Lung (tissue), 4 donors: ENCODE measurements around the genes ADH1B, MTTP and LAMTOR3.

DNA sequence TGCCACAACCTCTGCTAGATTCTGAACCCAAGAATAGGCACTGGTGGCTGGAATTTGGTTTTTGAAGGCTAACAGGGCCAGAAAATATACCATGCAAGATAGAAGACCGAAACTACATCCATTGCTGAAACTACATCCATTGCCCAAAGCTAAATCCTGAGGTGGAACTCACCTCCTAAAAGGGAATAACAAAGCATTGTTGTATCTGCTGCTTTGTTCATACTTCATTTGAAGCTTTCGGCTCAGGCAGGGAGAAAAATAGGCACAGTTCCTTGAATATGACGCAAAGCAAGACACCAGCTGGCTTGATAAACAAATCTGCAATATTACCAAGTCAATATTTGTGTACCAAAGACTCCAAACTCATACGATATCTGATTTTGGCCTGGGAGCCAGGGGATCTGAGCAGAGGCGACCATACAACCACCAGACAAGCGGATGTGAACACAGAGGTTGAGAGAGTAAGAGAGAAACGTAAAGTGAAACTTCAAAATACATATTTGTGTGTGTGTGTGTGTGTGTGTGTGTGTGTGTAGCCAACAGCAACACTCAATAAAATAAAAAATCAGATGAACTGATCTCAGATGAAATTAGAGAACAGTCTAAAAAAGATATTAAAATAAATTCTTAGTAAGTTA lies 34.8 kb upstream of the RAP1GDS1 start:
- PRO-cap = no peak
- RAMPAGE, long total RNA = no peak
- RRBS = no CpG with 5 or more reads among the region's 7 CpGs

DNA sequence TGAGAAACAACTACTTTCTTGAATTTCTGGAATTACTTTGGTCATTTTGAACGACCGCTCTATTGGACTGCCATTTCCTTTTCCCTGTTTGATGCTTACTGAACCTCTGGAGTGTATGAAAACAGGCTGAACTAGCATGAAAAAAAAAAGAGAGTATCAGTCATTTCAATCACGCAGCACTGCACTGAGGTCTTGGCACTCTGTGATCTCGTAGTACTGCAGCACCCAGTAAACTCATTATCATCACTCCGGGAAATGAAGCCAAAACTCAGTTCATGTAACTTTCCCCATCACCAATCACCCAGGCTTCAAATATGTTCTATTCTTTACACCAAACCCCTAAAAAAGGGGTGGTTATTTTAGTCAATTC lies 54.5 kb downstream of the TSPAN5 start:
- PRO-cap = no peak
- RAMPAGE, long total RNA = no peak
- RRBS = 53% methylated on average over 1 of the region's 5 CpGs

GRCh38 chr4:98656744-98657902 lies 1.3 kb downstream of the TSPAN5 start:
- PRO-cap = no peak
- RAMPAGE, long total RNA = no peak
- RRBS = no CpG with 5 or more reads among the region's 37 CpGs

GRCh38 chr4:99154610-99155123 lies 10.6 kb upstream of the ADH4 start:
- PRO-cap = no peak
- RAMPAGE, long total RNA = no peak
- RRBS = no CpG with 5 or more reads among the region's 3 CpGs

DNA sequence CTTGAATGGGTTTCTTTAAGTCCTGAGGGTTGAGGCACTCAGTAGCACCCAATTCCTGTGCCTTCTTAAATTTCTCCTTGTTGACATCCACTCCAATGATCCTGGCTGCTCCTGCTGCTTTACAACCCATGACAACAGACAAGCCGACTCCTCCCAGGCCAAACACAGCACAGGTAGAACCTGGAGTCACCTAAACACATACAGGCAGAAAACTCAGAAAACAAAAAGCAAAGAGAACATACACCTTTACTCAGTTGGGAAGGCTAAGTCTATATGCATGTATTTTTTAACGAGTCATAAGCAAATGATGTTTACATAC lies 10.3 kb downstream of the ADH6 start:
- PRO-cap = no peak
- RAMPAGE, long total RNA = no peak
- RRBS = no CpG with 5 or more reads among the region's 2 CpGs

GRCh38 chr4:99321211-99321972 lies at the start of gene ADH1B:
Gene ADH1B (minus strand): TSS chr4:99321401.
- PRO-cap = unidirectional peak, minus-strand start at chr4:99321374
- RAMPAGE, long total RNA = start-site peak on the minus strand at chr4:99321366-99321401, 4,738 and 2,429 reads in 2 replicates
- RRBS = no CpG with 5 or more reads among the region's 6 CpGs

- PRO-cap = no peak
- RAMPAGE, long total RNA = no peak
- RRBS = no CpG with 5 or more reads among the region's 1 CpG
Observed at GRCh38 chr4:99405445-99405686, 29.8 kb downstream of the ADH7 start.

- PRO-cap = no peak
- RAMPAGE, long total RNA = no peak
- RRBS = no CpG with 5 or more reads among the region's 3 CpGs
Observed at GRCh38 chr4:99446908-99447521, 11.9 kb upstream of the ADH7 start.

- PRO-cap = no peak
- RAMPAGE, long total RNA = no peak
- RRBS = no CpG with 5 or more reads among the region's 5 CpGs
Observed at GRCh38 chr4:99574458-99575521, at the start of gene MTTP. Gene MTTP (plus strand): TSS chr4:99574824.

DNA sequence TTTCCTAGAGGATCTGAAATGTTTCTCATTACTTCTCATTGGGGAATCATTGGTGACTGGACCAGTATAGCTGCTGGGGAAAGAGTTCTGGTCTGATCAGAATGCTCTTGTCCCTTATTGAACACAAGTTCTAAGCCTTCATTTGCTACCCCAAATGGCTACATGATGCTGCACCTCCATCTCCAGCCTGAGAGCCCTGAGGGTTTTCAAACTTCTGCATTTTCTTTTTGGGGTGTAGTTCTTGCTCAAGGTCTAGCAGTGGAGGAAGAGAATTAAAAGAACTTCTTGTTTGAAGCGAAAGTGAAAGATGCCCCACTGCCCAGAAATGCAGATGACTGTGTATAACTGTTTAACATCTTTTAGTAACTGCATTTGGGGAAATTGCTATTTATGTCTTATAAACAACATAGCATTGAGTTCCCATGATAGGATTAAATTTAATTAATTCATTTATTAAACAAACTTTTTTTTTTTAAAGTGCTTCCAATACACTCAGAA lies 38.5 kb downstream of the LAMTOR3 start:
- PRO-cap = no peak
- RAMPAGE, long total RNA = no peak
- RRBS = no CpG with 5 or more reads among the region's 1 CpG

DNA sequence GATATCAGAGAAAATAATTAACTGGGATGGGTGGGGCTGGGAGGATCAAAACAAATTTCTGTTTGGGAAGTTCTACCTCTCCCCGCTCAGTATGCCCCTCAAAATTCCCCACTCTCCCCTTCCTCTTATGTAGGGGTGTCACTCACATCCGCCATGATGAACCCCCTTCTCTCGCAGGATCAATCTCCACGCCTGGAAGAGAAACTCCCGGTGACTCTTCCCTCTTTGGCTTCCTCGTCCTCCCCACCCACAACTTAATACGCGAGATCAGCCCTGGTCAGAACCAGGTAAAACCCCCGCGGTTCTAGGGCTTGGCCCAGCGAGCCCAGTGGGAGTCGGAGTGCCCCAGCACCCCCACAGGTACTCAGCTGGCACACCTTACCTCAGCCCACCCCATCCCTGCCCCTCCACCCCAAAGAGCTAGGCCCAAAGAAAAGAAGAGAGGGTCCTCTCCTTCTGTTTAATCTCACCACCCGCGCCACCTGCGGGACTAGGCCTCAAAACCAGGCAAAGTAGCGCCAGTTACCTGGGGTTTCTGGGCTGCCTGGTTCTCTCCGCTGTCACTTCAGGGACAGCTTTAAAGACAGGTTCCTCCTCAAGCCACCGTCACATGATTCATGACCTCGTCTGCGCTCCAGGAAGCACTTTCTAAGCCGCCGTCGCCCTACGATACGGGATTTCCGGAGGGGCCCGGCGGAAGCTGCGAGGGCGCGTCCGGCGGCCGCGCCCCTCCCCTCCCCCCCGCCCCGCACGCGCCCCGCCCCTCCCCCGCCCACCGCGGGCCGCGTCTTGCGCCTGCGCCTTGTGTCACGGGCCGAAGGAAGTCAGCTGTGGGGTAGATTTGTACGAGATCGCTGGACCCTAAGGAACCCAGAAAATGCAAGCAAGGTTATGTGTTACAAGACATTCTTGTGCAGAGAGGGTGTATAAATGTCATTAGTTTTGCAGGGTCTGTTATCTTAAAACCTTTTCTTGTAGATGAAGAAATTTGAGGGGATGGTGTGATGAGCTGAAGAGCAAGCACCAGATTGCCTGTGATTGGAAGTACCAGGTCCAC lies at the start of gene LAMTOR3:
TSS of gene LAMTOR3 (minus strand) at position 619 of the 1,057 bp plus-strand sequence.
- PRO-cap = unidirectional peak, minus-strand start at position 338 of the sequence
- RAMPAGE, long total RNA = no peak
- RRBS = 19% methylated on average over 2 of the region's 51 CpGs

GRCh38 chr4:100895445-100896040 lies 377.7 kb upstream of the EMCN start:
- PRO-cap = no peak
- RAMPAGE, long total RNA = no peak
- RRBS = no CpG with 5 or more reads among the region's 6 CpGs

GRCh38 chr4:100986075-100986690 lies 361.1 kb downstream of the PPP3CA start:
- PRO-cap = no peak
- RAMPAGE, long total RNA = no peak
- RRBS = no CpG with 5 or more reads among the region's 8 CpGs

- PRO-cap = no peak
- RAMPAGE, long total RNA = no peak
- RRBS = no CpG with 5 or more reads among the region's 2 CpGs
Observed at GRCh38 chr4:101037718-101038394, 309.5 kb downstream of the PPP3CA start.

DNA sequence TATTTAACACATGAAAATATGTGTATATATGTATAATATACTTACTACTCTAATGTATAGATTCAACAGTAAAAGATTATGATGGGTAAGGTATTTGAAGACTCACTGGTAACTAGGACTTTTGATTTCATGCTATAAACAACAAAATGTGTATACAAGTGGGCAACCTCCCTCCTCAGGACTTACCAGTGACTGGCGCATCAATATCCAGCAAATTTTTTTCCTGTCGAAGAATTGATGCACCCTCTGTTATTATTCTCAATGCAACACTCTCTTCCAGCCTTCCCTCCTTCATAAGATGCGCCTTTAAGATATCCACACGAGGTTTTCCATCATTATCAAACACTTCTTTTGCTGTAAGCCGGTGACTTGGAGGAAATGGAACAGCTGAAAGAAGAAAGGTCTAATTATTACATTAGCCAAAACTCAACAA lies 151.6 kb downstream of the PPP3CA start:
- PRO-cap = no peak
- RAMPAGE, long total RNA = no peak
- RRBS = no CpG with 5 or more reads among the region's 5 CpGs

DNA sequence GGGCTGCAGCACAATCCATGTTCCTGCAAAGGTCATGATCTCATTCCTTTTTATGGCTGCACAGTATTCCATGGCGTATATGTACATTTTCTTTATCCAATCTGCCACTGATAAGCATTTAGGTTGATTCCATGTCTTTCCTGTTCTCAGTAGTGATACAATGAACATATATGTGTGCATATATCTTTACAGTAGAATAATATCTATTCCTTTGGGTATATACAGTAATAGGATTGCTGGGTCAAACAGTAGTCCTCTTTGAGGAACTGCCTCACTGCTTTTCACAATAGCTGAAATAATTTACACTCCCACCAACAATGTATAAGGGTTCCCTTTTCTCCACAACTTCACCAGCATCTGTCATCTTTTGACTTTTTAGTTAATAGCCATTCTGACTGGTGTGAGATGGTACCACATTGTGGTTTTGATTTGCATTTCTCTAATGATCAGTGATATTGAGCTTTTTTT lies 113.3 kb downstream of the PPP3CA start:
- PRO-cap = no peak
- RAMPAGE, long total RNA = no peak
- RRBS = no CpG with 5 or more reads among the region's 1 CpG

GRCh38 chr4:101262668-101263250 lies 84.6 kb downstream of the PPP3CA start:
- PRO-cap = no peak
- RAMPAGE, long total RNA = no peak
- RRBS = no CpG with 5 or more reads among the region's 1 CpG

GRCh38 chr4:101275175-101275595 lies 72.1 kb downstream of the PPP3CA start:
- PRO-cap = no peak
- RAMPAGE, long total RNA = no peak
- RRBS = no CpG with 5 or more reads among the region's 5 CpGs

DNA sequence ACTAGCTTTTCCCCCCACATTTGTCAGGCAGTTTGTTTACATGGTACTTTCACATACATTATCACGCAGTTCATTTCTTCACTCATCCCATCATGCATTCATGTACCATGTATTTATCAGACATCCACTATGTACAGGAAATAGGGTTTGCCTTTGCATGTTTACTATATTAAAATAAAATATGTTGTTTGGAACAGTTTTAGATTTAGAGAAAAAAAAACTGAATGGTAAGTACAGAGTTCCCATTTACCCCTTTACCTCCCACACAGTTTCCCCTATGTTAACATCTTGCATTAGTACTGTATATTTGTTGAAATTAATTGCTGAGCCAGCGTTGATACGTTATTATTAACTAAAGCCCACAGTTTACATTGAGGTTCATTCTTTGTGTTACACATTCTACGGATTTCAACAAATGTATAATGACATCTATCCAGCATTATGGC lies 70.8 kb downstream of the PPP3CA start:
- PRO-cap = no peak
- RAMPAGE, long total RNA = no peak
- RRBS = no CpG with 5 or more reads among the region's 4 CpGs

DNA sequence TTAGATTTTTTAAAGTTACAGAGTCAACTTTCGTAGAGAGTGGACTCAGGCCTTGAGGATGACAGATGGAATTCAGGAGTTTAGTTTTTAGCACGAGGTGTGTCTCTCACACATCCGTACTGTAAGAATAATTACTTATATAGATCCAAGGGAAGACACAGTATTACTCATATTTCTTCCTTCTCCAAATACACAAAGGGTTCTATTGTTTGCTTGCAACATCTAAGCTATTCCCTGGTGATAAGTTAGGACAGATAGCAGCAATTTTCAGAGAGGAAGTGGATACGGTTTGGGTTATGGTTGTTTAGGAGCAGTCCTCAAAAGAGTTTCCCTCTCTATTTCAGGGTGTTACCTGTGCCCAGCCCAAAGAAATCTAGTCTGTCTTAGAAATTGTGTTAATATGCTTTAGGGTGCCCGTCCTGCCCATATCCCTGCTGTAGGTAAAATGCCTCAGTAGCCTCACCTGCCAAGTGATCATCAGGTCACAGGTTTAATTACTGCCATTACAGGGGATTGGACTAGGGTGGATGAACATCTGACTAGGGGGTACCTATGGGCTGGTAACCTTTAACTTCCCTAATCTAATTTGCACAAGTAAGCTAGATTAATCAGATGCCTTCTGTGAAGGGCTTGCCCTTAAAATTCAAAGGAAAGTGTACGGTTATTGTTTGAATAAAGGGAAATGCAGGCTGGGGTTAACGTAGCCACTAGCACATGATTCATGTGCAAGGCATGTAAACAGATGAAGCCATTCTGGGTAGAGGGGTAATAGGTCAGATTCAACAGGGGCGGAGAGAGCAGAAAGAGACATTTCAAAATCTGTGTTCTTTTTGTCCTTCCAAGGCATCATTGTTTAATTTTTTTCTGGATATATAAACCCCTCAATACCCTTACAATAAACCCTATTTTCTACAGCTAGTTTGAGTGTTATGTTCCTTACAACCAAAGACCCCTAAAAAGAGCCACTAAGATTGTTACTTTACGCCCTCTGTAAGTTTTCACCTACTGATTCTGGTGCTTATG lies 8.8 kb upstream of the PPP3CA start:
- PRO-cap = no peak
- RAMPAGE, long total RNA = no peak
- RRBS = no CpG with 5 or more reads among the region's 9 CpGs